Daoy (cell line): ENCODE measurements around a stretch of chr9.

GRCh38 chr9:134433430-134434326 is 107.4 kb downstream of the RXRA start:
- RAMPAGE, long total RNA: no peak

GRCh38 chr9:134455869-134456894 is 129.9 kb downstream of the RXRA start:
- RAMPAGE, long total RNA: no peak

- RAMPAGE, long total RNA: no peak
These were observed 2.8 kb downstream of the COL5A1 start for GRCh38 chr9:134644320-134644858.

DNA sequence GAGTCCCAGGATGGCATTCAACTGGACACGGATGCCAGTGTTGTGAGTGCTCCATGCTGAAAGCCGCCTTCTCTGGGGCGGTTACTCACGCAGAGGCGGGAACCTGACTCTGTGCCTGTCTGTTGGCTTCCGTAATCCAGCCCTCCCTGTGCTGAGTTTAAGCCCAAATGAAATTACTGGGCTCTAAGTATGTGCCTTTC is 20.2 kb downstream of the COL5A1 start:
- RAMPAGE, long total RNA: no peak

- RAMPAGE, long total RNA: no peak
These were observed 36.9 kb upstream of the FCN2 start for GRCh38 chr9:134843666-134844126.

DNA sequence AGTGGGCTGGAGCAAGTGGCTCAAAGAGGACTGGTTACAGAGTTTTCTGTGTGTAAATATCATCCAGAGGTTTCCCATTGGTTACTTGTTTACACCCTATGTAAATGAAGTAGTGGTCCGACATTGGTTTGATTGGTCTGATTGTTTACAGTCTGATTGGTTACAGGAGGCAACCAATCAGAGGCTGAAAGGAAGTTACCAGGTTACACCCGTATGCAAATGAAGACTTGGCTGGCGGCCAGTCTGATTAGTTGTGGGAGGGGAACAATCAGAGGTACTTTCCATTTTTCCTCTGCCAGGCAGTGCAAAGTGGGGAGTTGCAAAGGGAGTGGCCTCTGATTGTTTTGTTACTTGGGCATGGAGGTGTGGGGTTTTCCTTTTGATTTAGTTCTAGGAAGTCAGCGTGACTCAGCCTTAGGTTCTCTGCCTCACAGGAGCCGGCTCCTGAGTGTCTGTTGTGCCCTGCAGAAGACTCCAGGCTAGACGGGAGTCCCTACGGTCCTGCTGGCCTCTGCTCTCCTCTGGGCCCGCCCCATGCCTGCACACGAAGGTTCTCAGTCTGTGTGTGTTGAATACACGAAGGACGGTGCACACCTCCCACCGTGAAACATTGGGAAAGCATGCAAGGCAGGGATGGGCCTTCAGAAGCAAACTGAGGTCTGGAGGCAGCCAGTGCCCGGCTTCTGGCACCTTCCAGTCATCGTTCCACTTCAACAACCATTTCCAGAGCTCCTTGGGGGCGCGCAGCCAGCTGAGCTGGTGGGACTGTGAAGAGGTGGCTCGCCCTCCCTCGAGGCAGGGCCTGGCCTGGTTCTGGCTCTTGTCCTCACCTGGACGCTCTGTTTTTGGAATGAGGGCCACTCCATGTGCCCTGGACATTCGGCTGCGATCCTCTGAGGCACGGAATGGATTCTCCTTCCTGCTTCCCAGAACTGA is 43.0 kb downstream of the OLFM1 start:
- RAMPAGE, long total RNA: no peak

GRCh38 chr9:135134074-135134793 is 46.8 kb downstream of the OLFM1 start:
- RAMPAGE, long total RNA: no peak

- RAMPAGE, long total RNA: no peak
These were observed 168.0 kb downstream of the OLFM1 start for GRCh38 chr9:135255262-135255989.

- RAMPAGE, long total RNA: no peak
These were observed 139.7 kb upstream of the PPP1R26 start for GRCh38 chr9:135339943-135340300.

- RAMPAGE, long total RNA: no peak
These were observed 10.9 kb upstream of the PPP1R26 start for GRCh38 chr9:135468425-135469360.

DNA sequence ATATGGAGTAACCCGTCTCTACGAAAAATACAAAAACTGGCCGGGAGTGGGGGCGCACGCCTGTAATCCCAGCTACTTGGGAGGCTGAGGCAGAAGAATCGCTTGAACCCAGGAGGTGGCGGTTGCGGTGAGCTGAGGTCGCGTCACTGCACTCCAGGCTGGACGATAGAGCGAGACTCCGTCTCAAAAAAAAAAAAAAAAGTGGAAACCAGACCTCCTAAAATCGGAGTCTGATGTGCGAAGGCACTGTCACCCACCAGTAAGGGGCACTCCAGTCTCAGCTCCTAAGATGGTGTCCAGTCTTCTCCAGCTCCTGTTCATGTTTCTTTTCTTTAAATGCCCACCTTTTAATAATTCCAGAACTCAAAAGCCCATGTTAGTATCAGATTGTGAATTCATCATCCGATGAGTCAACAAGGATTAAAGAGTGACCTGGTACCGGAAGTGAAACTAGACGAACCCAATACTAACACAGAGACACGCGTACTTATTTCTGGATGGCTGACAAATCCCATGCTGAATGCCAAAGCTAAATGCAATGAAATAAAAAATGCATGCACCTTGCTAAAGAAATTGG is 2.5 kb downstream of the CAMSAP1 start:
- RAMPAGE, long total RNA: no peak

- RAMPAGE, long total RNA: no peak
These were observed 15.9 kb downstream of the UBAC1 start for GRCh38 chr9:135945041-135945935.

GRCh38 chr9:135959606-135960564 is 1.3 kb downstream of the UBAC1 start:
- RAMPAGE, long total RNA: no peak

GRCh38 chr9:135989885-135990395 is 28.8 kb upstream of the UBAC1 start:
- RAMPAGE, long total RNA: no peak

- RAMPAGE, long total RNA: no peak
These were observed 31.6 kb upstream of the UBAC1 start for GRCh38 chr9:135992505-135993500.

GRCh38 chr9:136045978-136046516 is 49.0 kb downstream of the NACC2 start:
- RAMPAGE, long total RNA: no peak

GRCh38 chr9:136107842-136108902 is 10.5 kb downstream of the TMEM250 start:
- RAMPAGE, long total RNA: no peak

DNA sequence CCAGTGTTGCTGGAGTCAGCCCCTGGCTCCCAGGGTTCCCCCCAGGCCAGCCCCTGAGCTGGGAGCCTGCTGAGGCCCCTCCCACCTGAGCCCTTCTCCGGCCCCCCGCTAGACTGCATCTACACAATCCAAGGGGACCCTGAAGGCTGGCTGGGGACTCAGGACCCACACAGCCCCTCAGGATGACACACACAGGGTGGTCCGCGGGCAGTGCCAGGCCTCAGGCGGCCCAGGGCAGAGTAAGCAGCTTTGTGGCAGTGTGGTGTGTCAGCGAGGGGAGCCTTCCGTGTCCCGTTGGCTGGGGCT is 3.0 kb downstream of the TMEM250 start:
- RAMPAGE, long total RNA: no peak

- RAMPAGE, long total RNA: no peak
These were observed 10.3 kb upstream of the GPSM1 start for GRCh38 chr9:136316983-136317539.

DNA sequence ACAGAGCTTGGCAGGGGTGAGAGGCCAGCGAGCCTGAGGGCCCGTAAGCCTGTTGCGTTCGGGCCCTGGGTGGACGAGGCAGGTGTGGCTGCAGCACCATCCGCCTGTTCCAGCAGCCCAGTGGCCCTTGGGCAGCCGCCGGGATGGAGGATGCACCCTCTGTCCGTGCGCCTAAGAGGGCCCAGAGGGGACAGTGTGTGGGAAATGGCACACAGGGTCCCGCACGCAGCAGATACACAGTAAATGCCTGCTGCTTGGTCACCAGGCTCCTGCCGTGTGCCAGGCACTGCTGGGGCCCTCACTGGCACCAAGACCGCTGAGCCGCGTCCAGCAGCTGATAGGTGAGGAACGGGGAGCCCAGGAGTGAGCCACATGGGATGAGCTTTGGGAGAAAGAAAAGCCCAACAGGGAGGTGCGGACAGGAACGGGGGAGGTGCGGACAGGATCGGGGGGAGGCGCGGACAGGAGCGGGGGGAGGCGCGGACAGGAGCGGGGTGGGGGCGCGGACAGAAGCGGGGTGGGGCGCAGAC is 16.4 kb downstream of the GPSM1 start:
- RAMPAGE, long total RNA: no peak